ENCODE results near the gene AK6.

GRCh38 chr5:66438653-66439268 is 157.4 kb upstream of the MAST4 start:
- PRO-cap = no peak
- RAMPAGE, long total RNA, 3 experiments = no peak in any of the 3 experiments

GRCh38 chr5:66582441-66582948 is 13.7 kb upstream of the MAST4 start:
- PRO-cap = no peak
- RAMPAGE, long total RNA, 3 experiments = no peak in any of the 3 experiments

DNA sequence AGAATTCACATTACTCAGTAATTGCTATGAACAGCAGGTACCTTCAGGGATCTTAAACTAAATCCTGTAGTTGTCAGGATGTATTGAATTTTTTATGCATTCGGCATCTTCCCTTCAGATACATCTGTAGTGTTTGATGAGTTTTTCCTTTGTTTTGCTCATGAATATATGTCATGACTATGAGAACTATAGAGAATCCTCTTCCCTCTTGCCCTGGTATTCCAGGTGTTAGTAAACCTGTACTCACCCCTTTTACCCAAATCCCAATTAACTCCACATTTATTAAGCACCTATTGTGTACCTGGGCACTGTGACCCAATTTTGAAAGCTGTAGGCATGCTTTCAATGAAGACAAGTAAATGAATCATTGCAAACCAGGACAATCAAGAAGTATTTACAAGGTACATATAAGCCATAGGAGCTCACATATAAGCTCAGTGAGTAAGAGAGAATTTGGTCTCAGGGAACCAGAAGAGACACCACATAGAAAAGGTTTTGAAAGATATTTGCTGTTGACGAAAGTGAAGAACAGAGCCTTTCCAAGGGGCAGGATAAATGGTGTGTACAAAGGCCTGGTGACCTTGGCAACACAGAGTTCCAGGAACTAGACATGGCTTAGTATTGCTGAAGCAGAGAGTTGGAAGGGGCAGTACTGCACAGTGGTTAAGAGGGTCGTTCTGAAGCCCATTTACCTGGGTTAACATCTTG is 187.7 kb downstream of the CD180 start:
- PRO-cap = no peak
- RAMPAGE, long total RNA, 3 experiments = no peak in any of the 3 experiments

- PRO-cap = no peak
- RAMPAGE, long total RNA, 3 experiments = no peak in any of the 3 experiments
Observed at GRCh38 chr5:67016453-67017113, 180.0 kb downstream of the CD180 start.

GRCh38 chr5:67050054-67051156 is 146.2 kb downstream of the CD180 start:
- PRO-cap = no peak
- RAMPAGE, long total RNA, 3 experiments = no peak in any of the 3 experiments

- PRO-cap = no peak
- RAMPAGE, long total RNA, 3 experiments = no peak in any of the 3 experiments
Observed at GRCh38 chr5:67162604-67163220, 33.9 kb downstream of the CD180 start.

GRCh38 chr5:67304625-67305005 is 108.0 kb upstream of the CD180 start:
- PRO-cap = no peak
- RAMPAGE, long total RNA, 3 experiments = no peak in any of the 3 experiments

GRCh38 chr5:67491074-67491405 is 294.4 kb upstream of the CD180 start:
- PRO-cap = no peak
- RAMPAGE, long total RNA, 3 experiments = start-site peak on the plus strand in 1 of 3 experiments, at chr5:67491152-67491241 at its widest, 15 reads per replicate

GRCh38 chr5:67773875-67774648 is 441.5 kb upstream of the PIK3R1 start:
- PRO-cap = no peak
- RAMPAGE, long total RNA, 3 experiments = no peak in any of the 3 experiments

DNA sequence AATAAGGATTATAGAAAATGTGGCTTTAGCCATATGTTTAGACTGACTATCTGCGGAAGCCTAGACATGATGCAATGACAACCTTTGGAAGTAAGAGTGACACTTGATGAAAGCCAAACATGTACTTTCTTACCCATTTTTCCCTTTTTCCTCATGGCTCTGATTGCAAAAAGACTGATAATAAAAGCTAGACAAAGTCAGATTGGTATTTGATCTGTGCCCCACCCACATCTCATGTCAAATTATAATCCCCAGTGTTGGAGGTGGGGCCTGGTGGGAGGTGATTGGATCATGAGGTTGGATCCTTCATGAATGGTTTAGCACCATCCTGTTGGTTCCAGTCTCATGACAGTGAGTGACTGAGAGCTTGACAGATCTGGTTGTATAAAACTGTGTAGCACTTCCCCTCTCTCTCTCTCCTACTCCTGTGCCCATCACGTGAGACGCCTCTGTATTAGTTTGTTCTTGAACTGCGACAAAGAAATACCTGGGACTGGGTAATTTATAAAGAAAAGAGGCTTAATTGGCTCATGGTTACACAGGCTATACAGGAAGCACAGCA is 243.5 kb upstream of the PIK3R1 start:
- PRO-cap = no peak
- RAMPAGE, long total RNA, 3 experiments = no peak in any of the 3 experiments

GRCh38 chr5:68216370-68216862 is 860 bp downstream of the PIK3R1 start:
- PRO-cap = bidirectional peak, plus-strand start at chr5:68216587, minus-strand start at chr5:68216415
- RAMPAGE, long total RNA, 3 experiments = no peak in any of the 3 experiments

- PRO-cap = bidirectional peak, plus-strand start at chr5:68217209, minus-strand start at chr5:68217053
- RAMPAGE, long total RNA, 3 experiments = no peak in any of the 3 experiments
Observed at GRCh38 chr5:68216863-68217511, 1.4 kb downstream of the PIK3R1 start.

DNA sequence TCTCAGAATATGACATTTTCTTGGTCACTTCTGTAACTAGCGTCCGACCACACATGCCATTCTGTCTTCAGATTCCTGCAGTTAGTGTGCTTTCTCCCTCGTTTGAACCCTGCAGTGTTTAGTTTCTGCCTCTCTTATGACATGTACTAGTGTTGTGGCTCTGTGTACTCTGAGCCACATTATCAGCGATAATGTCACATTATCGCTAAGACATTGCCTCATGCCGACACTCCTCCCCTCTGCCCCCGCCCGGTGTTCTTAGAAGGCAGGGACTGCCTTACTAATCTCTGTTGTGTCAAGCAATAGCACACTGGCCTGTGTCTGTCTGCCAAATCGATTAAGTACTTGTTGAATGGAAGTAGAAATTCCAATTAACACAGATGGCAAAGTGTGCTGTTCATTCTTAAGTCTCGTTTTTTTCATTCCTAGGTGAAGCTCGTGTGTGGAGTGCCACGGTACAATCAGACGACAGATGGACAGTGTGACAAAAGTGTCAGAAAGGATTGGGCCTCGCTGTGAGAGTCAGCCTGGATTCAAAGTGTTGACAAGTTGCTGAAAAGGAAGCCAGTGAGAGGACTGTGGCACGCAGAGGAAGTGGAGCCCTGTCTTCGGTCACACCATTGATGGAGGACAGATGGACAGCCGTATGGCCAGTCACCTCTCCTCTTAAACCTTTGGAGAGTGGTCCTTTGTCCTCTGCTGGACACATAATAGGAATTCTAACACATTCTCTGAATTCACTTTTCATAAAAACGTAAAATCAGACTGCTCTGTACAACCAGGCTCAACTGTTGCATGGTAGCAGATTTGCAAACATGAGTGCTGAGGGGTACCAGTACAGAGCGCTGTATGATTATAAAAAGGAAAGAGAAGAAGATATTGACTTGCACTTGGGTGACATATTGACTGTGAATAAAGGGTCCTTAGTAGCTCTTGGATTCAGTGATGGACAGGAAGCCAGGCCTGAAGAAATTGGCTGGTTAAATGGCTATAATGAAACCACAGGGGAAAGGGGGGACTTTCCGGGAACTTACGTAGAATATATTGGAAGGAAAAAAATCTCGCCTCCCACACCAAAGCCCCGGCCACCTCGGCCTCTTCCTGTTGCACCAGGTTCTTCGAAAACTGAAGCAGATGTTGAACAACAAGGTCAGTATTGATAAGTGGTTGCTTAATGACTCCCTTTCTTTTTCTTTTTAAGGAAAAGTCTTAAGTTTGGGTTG is 10.7 kb downstream of the PIK3R1 start:
- PRO-cap = no peak
- RAMPAGE, long total RNA, 3 experiments = no peak in any of the 3 experiments

DNA sequence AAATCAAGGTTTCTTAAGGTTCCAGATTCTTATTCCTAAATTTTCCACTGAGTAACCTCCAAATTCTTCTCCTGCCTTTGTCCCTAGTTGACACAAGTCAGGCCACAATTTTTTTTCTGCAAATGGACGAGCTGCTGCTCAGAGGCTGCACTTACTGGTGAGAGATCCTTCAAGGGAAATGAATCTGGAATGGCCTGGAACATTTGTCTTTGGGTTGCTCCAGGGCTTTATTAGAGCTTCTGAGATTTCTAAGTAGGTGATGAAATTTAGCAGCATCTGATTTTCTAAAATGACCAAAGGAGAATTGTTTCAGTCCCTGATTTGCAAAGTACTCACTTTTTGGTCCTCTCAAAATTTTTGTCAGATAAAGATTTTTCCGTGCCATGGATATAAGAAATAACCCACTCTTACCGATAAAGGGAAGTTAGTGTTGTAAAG is 39.3 kb downstream of the PIK3R1 start:
- PRO-cap = no peak
- RAMPAGE, long total RNA, 3 experiments = no peak in any of the 3 experiments

DNA sequence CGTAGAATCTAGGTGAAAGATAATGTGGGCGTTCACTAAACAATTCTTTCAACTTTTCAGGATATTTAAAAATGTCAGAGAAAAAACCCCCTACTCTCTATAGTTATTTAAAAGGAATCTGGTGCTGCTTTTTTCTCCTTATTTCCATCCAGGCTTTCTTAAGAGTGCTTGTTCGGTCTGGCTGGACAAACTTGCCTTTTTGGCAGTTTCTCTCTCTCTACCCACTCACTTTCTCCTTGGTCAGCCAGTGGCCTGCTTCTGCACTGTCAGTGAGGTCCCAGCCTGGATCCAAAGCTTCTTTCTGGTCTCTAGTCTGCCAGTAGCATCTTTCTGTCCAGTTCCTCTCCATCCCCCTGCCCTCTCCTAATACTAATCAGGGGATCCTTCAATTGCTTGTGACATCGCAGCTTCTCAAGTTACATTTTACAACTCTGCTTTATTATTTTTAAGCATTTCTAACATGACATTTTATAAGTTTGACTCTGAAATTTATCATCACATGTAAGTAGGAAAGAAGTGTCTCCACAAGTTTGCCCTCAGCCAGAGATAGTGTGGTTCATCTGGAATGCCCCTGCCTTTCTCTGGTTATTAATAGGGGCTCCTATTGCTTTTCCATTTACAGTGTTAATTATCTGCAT is 50.4 kb downstream of the PIK3R1 start:
- PRO-cap = no peak
- RAMPAGE, long total RNA, 3 experiments = no peak in any of the 3 experiments

DNA sequence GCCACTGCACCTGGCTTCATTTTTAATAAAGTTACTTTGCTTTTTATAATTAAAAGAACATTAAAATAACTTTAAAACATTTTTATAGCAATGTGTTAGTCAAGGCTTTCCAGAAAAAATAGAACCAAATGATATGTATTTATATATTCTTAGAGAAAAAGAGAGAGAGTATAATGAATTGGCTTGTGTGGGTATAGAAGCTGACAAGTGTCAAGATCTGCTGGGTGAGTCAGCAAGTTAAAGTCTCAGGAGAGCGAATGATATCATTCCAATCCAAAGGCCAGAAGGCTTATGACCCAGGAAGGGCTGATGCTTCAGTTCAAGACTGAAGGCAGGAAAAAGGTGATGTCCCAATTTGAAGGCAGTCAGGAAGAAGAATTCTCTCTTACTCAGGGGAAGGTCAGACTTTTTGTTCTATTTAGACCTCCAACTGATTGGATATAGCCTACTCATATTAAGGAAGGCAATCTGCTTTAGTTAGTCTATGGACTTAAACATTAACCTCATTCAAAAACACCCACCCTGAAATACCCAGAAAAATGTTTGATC is 189.5 kb downstream of the PIK3R1 start:
- PRO-cap = no peak
- RAMPAGE, long total RNA, 3 experiments = no peak in any of the 3 experiments

GRCh38 chr5:68541084-68541468 is 325.5 kb downstream of the PIK3R1 start:
- PRO-cap = no peak
- RAMPAGE, long total RNA, 3 experiments = no peak in any of the 3 experiments

DNA sequence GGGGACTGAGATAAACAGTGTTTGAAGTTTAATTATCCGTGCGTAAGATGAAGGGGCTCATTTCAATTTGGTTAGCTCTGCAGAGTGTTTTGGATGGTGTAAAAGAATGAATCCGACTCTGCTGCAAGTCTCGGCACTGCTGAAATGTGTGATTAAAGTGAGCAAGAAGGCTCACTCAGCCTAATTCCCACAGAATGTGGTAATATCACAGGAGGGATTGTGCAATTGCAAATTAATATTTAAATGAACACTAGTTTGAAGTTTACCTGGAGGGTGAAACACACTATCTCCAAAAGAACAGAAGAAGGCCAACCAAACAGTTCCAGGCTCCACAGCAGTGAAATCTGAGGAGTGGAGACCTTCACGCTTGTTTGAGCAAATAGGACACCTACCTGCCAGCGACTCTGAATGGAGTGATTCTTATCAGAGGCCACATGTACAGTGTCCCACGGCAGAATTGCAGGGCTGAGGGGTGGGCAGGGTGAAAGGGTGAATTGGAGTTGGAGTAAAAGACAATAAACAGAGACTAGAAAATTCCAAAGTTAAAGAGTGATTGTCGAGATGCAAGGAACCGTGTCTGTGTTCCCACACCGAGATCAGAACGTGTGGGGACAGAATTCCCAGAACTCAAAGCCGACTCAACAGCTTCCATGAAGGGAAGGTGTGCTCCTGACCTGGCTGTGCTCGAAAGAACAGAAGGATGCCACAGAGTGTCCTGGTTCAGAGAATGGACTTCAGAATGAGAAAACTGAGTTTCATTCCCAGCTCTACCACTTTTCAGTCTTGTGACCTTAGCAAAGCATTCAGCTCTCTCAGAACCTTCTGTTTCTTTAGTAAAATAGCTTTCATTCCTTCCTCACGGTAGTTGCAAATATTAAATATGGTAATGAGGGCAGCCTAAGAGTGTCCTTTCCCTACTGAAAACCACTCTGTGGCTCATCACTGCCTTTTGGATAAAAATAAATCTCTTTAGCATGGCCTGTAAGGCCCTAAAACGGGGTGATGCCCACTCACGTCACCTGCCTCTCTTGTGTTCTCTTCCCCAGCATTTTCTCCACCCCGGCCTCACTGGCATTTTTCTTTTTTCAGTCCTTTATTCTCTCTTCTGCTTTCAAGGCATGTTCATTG is 420.1 kb upstream of the SLC30A5 start:
- PRO-cap = no peak
- RAMPAGE, long total RNA, 3 experiments = no peak in any of the 3 experiments

DNA sequence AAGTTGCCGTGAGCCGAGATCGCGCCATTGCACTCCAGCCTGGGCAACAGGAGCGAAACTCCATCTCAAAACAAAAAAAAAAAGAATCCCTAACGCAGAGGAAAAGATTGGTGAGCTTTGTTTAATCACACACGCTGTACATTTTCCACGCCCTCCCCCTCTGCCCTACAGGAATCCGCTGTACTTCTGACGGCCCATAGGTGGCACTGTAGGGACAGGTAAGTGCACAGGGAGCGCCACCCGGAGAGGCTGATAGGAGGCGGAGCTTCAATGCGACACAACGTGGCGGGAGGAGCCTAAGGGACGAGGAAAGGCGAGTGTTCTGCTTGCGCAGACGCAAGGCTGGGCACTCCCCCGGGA is 217 bp upstream of the SLC30A5 start:
- PRO-cap = unidirectional peak, plus-strand start at position 306 of the sequence
- RAMPAGE, long total RNA, 3 experiments = no peak in any of the 3 experiments

DNA sequence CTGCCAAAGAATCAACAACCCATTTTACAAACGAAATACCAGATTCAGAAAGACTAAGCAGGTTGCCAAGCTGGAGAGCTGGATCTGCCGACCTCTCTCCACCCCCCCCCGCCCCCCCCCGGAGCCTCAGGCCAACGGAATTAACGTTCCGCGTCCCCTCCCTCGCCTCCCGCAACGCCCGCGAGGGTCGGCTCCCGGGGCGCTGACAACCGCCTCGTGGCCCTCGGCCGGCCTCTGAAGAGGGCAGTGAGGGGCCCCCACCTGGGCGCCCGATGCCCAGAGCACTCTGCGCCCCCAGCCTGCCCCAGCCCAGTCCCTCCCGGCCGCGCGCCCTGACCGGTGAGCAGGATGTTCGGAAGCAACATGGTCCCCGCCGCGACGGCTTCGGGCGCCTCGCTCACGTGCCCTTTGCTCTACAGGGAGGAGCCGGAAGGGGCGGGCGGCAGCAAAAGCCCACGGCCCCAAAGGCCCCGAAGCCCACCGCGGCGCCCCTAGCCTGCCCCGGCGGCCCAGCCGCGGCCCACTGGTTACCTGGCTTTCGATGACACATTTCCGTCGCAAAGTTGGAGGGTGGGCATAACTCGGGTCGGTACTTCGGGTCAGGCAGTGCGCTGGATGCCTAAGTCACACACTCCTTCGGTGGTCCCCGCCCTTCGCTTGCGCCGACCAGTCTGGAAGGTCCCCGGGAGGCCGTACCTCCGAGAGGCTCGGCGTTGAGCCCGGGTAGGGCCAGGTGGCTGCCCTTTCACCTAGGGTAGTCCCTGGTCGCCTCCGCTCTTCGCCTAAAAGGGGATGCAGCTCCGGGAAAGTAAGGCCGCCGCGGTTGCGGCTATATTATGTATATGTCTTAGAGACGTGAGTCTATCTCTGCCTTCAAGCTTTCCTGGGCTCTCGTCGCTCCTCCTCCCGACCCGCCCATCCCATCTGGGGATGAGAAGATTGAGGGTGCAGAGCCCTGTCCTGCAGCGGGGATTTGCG is at the start of gene AK6:
TSS of gene AK6 (minus strand) at position 395 of the 978 bp plus-strand sequence.
- PRO-cap = unidirectional peak, minus-strand start at position 109 of the sequence; bidirectional peak, plus-strand start at position 701 of the sequence, minus-strand start at position 386 of the sequence
- RAMPAGE, long total RNA, 3 experiments = start-site peak on the plus strand in 3 of 3 experiments, centred at positions 686 to 923 of the sequence, 23 to 108 reads per replicate; start-site peak on the minus strand in 3 of 3 experiments, centred at positions 358 to 392 of the sequence, 131 to 1,183 reads per replicate